A549 (cell line): ENCODE results near the genes ANKS1B and DRAM1.

GRCh38 chr12:98574312-98574759 is 19.1 kb upstream of the SLC25A3 start:
- PRO-cap = no peak
CAGE:
- cytosol, long polyA plus RNA = no peak
- long polyA plus RNA = no peak
- nucleus, long polyA plus RNA = no peak

GRCh38 chr12:98594813-98595574 is 1.5 kb downstream of the SLC25A3 start:
- PRO-cap = no peak
CAGE:
- cytosol, long polyA plus RNA = no peak
- long polyA plus RNA = no peak
- nucleus, long polyA plus RNA = no peak

GRCh38 chr12:98645863-98646262 is 773 bp downstream of the APAF1 start:
- PRO-cap = no peak
CAGE:
- cytosol, long polyA plus RNA = no peak
- long polyA plus RNA = no peak
- nucleus, long polyA plus RNA = no peak

DNA sequence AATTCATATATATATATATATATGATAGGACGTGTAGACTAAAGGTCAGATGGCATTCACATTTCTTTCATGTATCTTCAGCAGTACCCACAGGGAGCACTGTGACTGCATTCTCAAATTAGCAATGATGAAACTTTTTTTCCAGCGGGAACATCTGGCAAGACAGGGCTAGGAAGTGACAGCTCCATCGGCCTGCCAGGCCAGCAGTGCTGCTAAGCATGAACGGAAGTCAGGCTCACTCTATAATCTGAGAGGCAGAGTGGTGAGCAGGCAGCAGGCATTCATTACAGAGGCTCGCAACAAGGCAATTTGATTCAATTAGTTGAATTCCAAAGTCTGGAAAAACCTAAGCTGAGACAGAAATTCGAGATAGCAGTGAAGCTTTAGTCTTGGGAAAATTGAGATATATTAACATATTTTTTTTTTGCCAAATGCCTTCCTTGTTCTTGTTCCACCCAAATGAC is 414.7 kb downstream of the APAF1 start:
- PRO-cap = no peak
CAGE:
- cytosol, long polyA plus RNA = no peak
- long polyA plus RNA = no peak
- nucleus, long polyA plus RNA = no peak

GRCh38 chr12:99984157-99985332 is at the start of gene ANKS1B:
Gene ANKS1B (minus strand): TSS chr12:99984936.
- PRO-cap = bidirectional peak, plus-strand start at chr12:99984808, minus-strand start at chr12:99984721
CAGE:
- cytosol, long polyA plus RNA = no peak
- long polyA plus RNA = no peak
- nucleus, long polyA plus RNA = no peak

GRCh38 chr12:100201519-100202182 is 1.0 kb downstream of the ACTR6 start:
- PRO-cap = no peak
CAGE:
- cytosol, long polyA plus RNA = no peak
- long polyA plus RNA = no peak
- nucleus, long polyA plus RNA = no peak

DNA sequence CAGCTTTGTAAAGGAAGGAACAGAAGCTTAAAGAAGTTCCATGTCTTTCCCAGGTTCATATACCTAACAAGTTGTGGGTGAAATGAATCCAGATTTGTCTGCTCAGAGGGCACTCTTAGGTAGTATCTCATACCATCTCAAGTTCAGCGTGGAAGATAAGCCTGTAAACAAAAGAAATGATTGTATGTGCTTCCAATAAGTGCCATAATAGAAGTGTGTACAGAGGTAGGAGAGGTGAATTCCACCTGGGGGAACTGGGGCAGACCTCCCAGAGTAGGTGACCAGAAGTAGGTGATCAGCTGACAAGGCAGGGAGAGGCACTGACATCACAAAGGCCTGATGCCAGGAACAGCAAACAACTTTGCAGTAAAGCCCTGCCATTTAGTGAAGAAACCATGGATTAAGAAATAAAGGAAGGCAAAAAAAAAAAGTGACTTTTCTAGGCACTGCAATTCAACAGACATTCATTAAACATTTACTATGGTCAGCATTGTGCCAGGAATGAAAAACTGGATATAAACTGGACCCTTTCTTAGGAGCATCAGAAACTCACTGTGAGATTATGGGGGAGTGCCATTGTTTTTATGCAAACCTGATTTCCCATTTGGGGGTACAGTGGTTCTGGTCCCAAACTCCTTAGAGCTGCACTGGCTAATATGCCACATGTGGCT is 31.2 kb downstream of the NR1H4 start:
- PRO-cap = no peak
CAGE:
- cytosol, long polyA plus RNA = no peak
- long polyA plus RNA = no peak
- nucleus, long polyA plus RNA = no peak

DNA sequence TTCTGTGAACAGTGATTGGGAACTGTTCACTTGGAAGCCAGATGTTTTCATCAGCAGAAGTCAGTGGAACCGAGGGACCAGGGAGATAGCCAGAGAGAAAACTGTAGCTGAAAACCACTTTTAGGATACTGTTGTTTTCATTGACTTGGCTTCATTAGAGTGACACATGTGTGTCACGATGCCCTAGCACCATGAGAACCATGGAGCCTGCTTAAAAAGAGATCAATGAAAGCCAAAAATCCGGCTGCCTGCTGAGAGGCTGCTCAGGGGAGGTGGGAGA is 192.1 kb downstream of the ANO4 start:
- PRO-cap = no peak
CAGE:
- cytosol, long polyA plus RNA = no peak
- long polyA plus RNA = no peak
- nucleus, long polyA plus RNA = no peak

GRCh38 chr12:101299710-101300338 is 19.9 kb downstream of the UTP20 start:
- PRO-cap = no peak
CAGE:
- cytosol, long polyA plus RNA = no peak
- long polyA plus RNA = no peak
- nucleus, long polyA plus RNA = no peak

DNA sequence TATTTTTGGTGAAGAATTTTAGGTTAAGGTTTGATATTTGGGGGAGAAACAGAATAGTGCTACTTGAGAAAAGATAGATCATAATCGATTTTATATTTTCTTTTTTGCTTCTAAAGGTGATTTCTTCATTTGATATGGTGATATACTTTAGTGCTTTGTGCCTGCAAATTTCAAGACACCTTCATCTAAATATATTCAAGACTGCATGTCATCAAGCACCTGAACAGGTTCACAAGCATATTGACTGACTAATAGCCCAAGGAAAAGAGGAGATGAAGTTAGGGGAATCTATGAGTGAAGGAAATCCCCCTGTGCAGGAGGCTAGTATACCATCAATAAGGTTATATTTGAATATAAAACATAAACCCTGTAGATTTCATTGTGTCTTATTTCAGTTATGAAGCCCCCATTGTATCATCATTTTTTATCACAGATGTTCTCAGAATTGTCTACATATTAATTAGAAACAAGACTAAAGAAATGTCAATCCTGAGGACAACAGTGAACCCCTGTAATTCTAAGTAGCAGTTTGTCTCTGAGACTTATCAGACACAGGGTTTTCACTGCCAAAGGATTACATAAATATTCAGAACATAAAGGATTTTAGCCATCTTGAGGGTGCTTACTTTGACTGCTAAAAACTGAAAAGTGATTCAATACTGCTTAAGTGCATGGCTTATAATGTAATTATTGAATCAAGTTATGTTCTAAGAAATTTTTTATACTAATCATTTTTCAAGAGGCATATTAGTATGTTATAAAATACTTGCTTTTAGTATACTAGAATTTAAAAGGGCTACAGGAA is 12.9 kb downstream of the SYCP3 start:
- PRO-cap = no peak
CAGE:
- cytosol, long polyA plus RNA = no peak
- long polyA plus RNA = no peak
- nucleus, long polyA plus RNA = no peak

GRCh38 chr12:101742524-101743093 is 3.3 kb upstream of the SYCP3 start:
- PRO-cap = no peak
CAGE:
- cytosol, long polyA plus RNA = no peak
- long polyA plus RNA = no peak
- nucleus, long polyA plus RNA = no peak

GRCh38 chr12:101777176-101777995 is 38.1 kb upstream of the SYCP3 start:
- PRO-cap = no peak
CAGE:
- cytosol, long polyA plus RNA = no peak
- long polyA plus RNA = no peak
- nucleus, long polyA plus RNA = no peak

- PRO-cap = no peak
CAGE:
- cytosol, long polyA plus RNA = no peak
- long polyA plus RNA = no peak
- nucleus, long polyA plus RNA = no peak
These were observed 690 bp upstream of the DRAM1 start for GRCh38 chr12:101876700-101877080.

- PRO-cap = bidirectional peak, plus-strand start at chr12:101877720, minus-strand start at chr12:101877534
CAGE:
- cytosol, long polyA plus RNA = no peak
- long polyA plus RNA = no peak
- nucleus, long polyA plus RNA = no peak
These were observed at the start of gene DRAM1 for GRCh38 chr12:101877081-101877829. Gene DRAM1 (plus strand): TSS chr12:101877580.

DNA sequence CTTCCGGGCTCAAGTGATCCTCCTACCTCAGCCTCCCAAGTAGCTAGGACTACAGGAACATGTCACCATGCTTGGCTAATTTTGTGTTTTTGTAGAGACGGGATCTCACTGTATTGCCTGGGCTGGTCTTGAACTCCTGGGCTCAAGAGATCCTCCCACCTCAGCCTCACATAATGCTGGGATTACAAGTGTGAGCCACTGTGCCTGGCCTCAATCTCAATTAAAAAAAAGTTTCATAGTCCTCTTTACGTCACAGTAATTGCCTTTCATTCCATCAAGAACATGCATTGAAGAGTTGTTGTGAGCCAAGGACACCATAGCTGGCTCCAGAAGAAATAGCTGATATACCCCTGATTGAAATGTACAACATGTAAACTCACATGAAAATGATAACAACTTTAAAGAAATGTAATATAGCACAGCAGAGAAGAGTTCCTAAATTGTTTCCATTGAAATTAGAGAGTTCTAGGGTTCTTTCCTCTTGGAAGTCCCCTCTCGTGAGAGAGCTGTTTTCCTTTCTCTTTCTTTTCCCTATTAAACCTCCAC is 11.6 kb downstream of the DRAM1 start:
- PRO-cap = no peak
CAGE:
- cytosol, long polyA plus RNA = no peak
- long polyA plus RNA = no peak
- nucleus, long polyA plus RNA = no peak

DNA sequence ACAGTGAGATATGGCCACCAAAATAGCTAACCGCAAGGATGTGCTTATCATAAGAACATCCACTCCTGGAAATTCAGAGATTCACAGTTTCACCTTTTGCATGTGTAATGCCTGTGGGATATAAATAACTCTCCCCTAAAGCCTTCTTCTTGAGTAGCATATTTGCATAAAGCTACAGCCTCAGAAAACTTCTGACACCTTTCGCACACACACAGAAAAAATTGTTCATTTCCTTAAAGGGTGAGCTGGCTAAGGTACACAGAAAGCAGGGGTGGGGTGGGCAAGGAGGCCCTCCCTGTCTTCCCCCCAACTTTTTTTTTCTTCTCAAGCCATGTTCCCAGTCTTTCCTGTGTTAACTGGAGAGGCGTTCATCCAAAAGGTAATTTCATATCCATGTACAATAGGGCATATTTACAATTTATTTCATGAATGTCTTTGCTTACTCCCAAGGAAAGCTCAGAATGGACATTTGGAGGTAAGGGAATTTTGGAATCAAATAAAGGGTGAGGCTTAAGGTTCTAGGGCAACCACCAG is 3.2 kb upstream of the IGF1 start:
- PRO-cap = no peak
CAGE:
- cytosol, long polyA plus RNA = no peak
- long polyA plus RNA = no peak
- nucleus, long polyA plus RNA = no peak

DNA sequence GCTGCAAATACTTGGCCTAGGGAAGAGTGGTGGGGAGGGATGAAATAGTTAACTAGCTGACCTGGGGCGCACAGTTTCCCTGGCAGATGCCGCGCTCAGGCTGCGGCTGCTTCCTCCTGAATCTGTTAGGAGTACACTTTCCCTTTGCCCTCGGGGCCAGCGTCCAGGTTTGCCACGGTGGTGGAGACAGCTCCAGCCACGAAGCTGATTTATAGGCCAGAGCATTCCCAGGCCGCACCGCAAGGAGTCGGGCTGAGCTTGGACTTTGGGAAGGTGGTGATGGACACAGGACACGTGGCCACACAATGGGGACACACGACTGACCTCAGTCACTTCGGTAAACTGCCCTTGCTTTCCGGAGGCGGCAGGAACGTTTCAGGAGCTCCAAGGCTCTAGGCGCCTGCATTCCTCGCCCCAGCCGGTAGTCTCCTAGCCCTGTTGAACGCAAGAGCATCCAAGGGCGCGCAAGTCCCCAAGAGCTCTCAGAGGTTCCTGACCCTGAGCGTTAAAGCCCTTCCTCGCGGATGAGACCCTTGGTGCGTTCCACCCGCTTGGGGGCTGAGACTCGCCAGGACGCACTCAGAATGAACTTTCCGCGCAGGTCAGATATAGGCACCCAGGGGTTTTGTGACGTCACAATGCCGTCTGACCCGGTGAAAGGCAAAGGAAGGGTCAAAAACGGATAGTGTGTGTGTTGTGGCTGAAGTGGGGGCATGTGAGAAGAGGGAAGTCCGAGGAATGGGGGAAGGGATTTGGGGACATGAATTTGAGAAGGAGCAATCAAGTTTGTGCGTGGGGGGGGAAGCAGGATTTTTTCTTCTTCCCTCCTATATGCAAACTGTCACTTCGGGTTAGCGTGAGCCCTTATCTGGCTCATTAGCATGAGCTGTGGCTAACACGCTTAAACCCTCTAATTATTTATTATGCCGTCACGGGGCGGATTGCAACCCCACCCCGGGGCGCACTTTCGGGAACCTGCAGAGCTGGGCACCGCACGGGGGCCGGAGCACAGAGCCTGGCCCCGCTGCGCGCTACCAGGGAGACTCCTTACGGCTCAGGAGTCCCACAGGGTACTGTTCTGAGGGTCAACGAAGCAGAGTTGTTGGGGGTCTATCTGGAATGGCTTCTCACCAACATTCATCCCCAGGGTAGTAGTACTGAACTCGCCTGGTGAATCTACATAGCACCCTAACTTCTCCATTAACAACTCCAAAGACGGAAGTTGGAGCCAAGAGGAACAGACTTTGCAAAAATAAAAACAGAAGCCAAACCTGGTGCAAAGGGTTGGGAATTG is 6.8 kb upstream of the ASCL1 start:
- PRO-cap = no peak
CAGE:
- cytosol, long polyA plus RNA = no peak
- long polyA plus RNA = no peak
- nucleus, long polyA plus RNA = no peak

DNA sequence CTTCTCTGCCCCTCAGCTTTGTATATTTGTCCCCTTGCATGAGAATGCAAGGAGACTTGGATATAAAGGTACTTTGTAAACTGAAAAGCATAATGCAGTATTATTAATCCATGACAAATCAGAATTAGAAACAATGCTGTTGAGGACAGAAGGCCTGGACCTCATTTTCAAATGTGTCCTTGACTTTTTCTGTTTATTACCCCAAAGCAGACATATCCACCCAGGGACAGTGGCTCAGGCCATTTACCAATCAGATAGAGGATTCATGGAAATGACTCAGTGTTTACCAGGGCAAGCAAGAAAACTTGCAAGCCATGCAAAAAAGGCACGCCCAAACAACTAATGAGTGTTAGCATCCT is 157.1 kb downstream of the ASCL1 start:
- PRO-cap = no peak
CAGE:
- cytosol, long polyA plus RNA = no peak
- long polyA plus RNA = no peak
- nucleus, long polyA plus RNA = no peak

DNA sequence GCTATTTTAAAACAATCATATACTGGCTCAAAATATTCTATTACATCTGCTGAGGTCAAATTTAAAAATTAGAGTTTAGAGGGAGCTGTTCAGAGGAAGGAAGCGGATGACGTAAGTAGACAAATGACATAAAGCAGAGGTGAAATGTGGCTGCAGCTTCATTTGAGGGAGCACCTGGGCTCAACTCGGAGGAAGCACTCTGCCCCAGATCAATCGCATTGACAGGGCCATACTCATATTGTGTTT is 226.7 kb downstream of the C12orf42 start:
- PRO-cap = no peak
CAGE:
- cytosol, long polyA plus RNA = no peak
- long polyA plus RNA = no peak
- nucleus, long polyA plus RNA = no peak

GRCh38 chr12:103571359-103571823 is 15.7 kb upstream of the STAB2 start:
- PRO-cap = no peak
CAGE:
- cytosol, long polyA plus RNA = no peak
- long polyA plus RNA = no peak
- nucleus, long polyA plus RNA = no peak